Gastrocnemius medialis (tissue), 3 donors: ENCODE measurements around the gene ZCCHC8.

- PRO-cap, result no peak
- RAMPAGE, long total RNA, 3 experiments, result no peak in any of the 3 experiments
These were observed 51.9 kb downstream of the RNF34 start for GRCh38 chr12:121451837-121452240.

DNA sequence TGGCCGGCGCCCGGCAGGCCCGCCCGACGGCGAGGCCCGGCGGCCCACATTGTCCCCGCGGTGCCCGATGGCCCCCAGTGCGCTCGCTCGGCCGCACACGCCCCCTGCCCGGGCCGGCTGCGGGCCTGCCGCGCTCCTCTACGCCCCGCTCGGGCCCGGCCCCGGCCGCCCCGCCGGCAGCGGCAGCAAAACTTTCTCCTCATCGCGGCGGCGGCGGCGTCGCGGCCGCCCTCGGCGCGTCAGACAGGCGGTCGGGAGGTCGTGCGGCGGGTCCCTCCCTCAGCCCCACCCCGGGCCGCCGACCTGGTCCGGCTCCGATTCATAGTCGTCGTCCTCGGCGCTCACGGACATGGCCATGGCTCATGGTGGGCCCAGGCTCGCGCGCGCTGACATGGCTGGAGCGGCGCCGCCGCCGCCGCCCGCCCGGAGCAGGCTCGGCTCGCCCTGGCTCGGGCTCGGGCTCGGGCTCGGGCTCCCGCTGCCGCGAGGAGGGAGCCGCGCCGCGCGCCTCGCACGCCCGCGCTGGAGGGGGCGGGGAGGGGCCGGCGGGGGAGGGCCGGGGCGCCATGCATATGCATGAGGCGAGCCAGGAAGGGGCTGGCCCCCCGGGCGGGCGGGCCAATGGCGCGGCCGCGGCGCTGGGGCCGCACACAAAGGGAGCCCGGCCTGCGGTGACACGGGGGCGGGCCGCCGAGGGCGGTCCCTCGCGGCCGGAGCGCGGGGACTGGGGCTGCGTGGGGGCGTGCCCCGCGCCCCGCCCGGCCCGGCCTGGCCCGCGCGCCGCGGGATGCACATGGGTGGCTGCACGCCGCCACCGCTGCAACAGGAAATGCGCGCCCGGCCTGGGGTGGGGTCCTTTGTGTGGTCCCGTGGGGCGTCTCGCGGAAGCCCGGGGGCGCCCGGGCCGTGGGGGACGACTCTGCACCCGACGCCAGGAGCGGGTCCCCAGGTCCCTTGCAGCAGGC lies 67.2 kb downstream of the RNF34 start:
- PRO-cap, result bidirectional peak, plus-strand start at position 681 of the sequence, minus-strand start at position 446 of the sequence
- RAMPAGE, long total RNA, 3 experiments, result no peak in any of the 3 experiments

DNA sequence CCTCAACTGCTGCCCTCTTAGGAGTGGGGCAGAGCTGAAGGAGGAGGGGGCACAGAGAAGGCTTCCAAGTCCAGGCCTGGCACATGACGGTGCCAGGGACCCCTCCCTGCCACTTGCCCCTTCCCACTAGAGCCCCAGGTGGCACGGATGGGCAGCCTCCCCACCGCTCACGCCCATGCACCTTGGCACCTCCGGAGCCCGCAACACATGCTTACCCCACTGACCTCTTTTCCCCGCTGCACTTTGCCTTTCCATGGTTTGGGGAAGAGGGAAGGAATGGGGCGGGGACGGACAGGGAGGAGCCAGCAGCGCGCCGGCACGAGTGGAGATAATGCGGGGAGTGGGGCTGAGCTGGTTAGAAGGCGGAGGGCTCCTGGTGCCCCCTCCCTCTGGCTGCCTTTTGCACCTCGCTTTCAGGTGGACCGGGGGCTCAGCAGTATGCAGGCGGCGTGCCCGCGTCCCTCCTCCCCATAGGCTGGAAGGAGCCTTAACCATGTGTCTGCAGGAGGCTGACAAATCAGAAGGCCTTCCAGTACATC lies 45.0 kb downstream of the KDM2B start:
- PRO-cap, result no peak
- RAMPAGE, long total RNA, 3 experiments, result no peak in any of the 3 experiments

- PRO-cap, result no peak
- RAMPAGE, long total RNA, 3 experiments, result no peak in any of the 3 experiments
These were observed 27.9 kb downstream of the RHOF start for GRCh38 chr12:121765461-121766127.

DNA sequence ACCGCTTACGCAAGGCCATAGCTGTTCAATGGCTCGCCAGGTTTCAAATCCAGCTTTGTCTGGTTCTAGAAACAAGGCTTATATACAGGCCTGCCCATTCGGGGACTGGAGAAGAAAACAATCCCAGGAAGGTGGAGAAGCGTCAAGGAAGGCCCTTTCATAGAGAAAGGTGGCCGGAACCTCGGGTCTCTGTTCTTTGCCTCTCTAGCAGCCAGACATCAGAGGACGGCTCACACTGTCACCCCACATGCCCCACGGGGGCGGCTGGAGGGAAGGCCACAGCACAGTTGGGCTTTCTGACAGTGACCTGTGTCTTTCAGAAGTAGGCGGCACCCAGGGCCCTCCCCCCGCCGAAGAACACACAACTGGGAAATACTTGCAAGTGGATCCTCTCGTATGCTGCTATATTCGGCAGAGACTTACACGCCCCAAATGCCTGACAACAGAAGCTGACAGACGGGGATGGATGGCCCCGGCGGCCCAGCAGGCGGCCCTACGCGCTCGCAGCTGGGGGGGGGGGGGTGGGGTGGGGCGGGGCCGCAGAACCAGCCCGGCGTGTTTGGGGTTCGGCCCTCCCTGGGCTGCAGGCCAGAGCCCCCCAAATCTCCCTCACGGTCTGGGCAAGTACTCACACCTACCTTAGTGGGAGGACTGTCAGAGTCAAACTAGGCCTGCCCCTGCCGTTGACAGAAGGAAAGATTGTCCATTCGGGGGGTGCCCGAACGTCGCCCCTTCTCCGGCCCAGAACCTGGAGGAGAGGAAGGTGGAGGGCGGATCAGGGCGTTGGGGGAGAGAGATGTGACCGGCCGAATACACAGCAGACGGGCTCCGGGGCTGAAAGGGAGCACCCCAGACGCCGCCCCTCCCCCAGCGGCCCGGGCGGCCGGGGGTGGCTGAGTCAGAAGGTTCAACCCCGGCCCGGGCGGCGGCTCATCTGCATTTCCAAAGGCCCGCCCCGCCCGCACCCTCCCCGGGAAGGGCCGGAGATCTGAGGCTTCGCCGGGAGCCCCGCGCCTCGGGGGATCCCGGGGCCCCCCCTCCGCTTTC lies 4.3 kb upstream of the SETD1B start:
- PRO-cap, result bidirectional peak, plus-strand start at position 452 of the sequence, minus-strand start at position 266 of the sequence; bidirectional peak, plus-strand start at position 973 of the sequence, minus-strand start at position 836 of the sequence
- RAMPAGE, long total RNA, 3 experiments, result start-site peak on the minus strand in 2 of 3 experiments, centred at positions 841 to 848 of the sequence, 17 to 27 reads per replicate

- PRO-cap, result no peak
- RAMPAGE, long total RNA, 3 experiments, result no peak in any of the 3 experiments
These were observed 9.4 kb downstream of the SETD1B start for GRCh38 chr12:121813114-121813653.

GRCh38 chr12:121819267-121819883 lies 15.6 kb downstream of the SETD1B start:
- PRO-cap, result no peak
- RAMPAGE, long total RNA, 3 experiments, result no peak in any of the 3 experiments

- PRO-cap, result no peak
- RAMPAGE, long total RNA, 3 experiments, result no peak in any of the 3 experiments
These were observed 260 bp downstream of the HPD start for GRCh38 chr12:121858435-121858762.

DNA sequence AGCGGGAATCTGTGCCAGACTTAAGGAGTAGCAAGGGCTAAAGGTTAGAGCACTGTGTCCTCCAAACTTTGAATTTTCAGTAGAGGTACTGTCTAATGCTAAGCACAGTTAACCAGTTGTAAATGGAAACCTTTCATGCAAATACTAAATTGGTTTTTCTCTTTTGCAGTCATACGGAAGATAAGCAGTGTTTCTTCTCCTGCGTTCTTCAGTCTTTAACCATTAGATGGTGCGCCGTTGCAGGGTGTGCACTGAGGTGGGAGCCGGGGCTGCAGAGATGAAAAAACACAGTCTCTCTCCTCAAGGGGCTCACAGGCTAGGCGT lies 5.1 kb downstream of the MLXIP start:
- PRO-cap, result no peak
- RAMPAGE, long total RNA, 3 experiments, result no peak in any of the 3 experiments

- PRO-cap, result no peak
- RAMPAGE, long total RNA, 3 experiments, result no peak in any of the 3 experiments
These were observed 7.5 kb downstream of the MLXIP start for GRCh38 chr12:122085807-122086629.

DNA sequence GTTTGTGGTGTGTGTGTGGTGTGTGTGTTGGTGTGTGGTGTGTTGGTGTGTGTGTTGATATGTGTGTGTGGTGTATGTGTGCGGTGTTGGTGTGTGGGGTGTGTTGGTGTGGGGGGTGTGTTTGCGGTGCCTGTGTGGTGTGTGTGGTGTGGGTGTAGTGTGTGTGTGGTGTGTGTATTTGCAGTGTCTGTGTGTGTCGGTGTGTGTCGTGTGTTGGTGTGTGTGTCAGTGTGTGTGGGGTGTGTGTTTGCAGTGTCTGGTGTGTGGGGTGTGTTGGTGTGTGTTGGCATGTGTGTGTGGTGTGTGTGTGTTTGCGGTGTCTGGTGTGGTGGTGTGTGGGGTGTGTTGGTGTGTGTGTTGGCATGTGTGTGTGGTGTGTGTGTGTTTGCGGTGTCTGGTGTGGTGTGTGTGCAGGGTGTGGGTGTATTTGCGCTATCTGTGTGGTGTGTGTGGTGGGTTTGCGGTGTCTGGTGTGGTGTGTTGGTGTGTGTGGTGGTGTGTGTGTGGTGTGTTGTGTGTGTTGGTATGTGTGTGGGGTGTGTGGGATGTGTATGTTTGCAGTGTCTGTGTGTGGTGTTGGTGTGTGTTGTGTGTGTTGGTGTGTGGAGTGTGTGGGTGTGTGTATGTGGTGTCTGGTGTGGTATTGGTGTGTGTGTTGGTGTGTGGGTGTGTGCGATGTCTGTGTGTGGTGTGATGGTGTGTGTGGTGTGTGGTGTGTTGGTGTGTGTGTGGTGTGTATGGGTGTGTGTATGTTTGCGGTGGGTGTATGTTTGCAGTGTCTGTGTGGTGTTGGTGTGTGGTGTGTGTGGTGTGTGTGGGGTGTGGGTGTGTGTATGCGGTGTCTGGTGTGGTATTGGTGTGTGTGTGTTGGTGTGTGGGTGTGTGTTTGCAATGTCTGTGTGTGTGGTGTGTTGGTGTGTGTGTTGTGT lies 15.3 kb downstream of the MLXIP start:
- PRO-cap, result no peak
- RAMPAGE, long total RNA, 3 experiments, result no peak in any of the 3 experiments

GRCh38 chr12:122097461-122097900 lies 18.9 kb downstream of the MLXIP start:
- PRO-cap, result no peak
- RAMPAGE, long total RNA, 3 experiments, result no peak in any of the 3 experiments

DNA sequence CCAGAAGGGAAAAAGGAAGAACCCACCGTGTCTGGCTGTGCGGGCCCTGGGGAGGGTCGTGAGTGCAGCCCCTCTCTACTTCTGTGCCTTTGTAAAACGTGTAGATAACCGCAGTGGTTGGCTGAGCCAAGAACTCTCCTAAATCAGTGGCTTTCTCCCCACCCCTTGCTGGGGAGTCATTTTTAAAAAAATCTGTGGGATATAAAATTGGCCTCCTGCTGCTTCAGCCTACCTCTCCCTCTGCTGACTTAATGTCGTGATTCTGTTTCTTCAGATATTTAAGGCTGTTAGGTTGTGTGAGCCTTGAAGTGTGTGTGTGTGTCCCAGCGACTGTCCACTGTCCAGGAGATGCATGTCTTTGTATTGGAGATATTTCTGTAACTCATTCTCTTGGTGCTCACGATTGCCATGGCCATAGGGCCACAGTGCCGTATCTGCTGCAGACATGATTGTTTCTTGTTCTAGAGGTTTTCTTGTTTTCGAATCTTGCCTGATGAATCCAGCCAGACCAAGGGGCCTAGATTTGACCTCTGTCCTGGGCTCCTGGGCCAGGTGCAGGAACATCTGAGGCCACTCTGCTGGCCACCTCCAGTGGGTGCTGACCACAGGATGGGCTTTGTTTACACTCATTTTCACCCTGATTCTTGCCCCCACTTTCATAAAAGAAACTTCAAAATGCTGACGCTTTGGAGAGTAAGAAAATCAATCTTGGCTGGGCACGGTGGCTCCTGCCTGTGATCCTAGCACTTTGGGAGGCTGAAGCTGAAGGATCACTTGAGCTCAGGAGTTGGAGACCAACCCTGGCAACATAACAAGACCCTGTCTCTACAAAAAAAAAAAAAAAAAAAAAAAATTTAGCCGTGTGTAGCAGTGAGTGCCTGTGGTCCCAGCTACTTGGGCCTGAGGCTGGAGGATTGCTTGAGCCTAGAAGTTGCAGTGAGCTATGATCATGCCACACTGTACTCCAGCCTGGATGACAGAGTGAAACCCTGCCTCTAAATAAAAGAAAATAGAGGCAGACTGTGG lies 30.1 kb downstream of the IL31 start:
- PRO-cap, result no peak
- RAMPAGE, long total RNA, 3 experiments, result no peak in any of the 3 experiments

DNA sequence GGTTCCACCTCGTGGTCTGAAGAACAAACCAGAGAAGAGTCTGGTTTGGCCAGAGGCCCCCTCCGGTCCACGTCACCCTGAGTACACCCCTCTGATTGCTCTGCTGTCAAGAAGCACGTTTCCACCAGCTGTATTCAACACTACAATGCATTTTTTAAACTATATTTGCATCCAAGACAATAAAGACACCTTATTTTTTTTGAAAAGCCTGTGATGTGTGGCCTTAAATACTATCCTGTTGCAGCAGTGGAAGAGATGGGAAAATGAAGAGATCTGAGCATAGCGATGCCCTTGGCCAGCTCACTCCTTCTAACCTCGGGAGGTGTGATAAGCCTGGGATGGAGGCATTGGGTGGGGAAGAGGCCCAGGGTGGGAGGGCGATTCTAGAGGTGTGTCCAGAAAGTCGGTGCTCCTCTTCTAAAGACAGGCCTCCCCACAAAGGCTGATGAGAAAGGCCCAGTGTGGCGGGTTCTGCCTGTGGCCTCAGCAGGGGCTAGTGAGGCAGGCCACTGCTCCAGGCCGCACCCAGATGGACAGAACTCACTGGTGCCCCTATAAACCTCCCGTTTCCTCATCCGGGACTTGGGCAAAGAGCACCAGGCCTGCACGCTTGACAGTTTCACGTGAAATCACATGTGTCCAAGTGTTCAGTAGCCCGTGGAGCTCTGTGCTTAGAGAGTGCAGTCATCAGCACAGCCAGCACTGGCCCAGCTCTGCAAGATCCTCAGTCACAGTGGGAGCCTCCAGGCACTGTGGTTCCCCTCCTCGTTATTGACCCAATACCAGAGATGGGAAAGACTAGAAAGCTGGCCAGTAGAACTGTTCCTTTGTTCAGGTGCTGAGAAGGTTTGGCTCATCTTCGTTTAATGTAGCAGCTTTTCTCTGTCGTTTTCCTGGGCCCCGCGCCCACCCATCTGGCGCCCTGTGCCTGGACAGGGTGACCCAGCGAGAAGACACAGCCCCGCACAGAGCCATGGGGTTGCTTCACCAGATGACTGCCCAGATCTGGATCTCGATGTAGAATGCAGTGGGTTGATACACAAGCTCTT lies 26.6 kb downstream of the IL31 start:
- PRO-cap, result no peak
- RAMPAGE, long total RNA, 3 experiments, result no peak in any of the 3 experiments

DNA sequence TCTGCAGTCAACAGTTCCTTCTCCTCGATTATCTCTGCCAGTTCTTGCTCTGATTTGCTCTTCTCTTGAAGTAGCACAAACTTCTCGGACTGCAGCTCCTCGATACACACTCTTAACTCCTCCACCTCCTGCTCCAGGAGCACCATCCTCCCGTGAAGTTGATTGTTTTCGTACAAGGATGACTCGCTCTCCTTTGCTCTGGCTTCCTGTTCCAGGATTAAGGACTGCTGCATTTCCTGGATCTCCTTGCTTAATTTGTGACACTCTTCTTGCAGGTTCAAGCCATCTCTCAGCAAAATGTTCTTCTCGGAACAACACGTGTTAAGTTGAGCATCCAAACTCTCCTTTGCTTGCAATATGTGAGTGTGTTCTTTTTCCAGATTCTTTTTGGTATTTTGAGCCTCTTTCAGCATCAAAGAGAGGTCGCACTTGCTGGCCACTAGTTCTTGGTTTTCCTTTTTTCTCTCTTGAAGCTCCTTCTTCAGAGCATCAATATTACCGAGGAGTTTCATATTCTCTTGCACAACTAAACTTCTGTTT lies 56.3 kb upstream of the VPS33A start:
- PRO-cap, result no peak
- RAMPAGE, long total RNA, 3 experiments, result no peak in any of the 3 experiments

- PRO-cap, result no peak
- RAMPAGE, long total RNA, 3 experiments, result no peak in any of the 3 experiments
These were observed 69.9 kb downstream of the CLIP1 start for GRCh38 chr12:122352628-122352990.

DNA sequence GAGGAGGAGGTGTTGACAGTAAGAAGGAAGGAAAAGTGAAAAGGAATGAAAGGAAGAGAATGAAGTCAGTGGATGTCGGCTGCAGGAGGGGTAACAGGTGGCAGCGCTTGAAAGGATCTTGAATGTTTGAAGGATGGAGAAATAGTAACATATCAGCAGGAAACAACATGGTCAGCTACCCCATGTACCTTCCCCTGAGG lies 36.9 kb downstream of the CLIP1 start:
- PRO-cap, result no peak
- RAMPAGE, long total RNA, 3 experiments, result no peak in any of the 3 experiments

DNA sequence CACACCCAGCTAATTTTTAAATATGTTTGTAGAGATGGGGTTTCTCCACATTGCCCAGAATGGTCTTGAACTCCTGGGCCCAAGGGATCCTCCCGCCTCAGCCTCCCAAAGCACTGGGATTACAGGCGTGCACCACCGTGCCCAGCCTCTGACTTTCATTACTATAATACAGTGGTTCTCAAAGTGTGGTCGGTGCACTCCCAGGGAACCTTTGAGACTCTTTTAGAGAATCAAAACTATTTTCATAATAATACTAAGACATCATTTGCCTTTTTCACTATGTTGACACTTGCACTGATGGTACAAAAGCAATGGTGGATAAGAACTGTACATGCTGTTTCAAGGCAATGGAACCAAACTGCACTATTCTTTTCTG lies 35.4 kb downstream of the CLIP1 start:
- PRO-cap, result no peak
- RAMPAGE, long total RNA, 3 experiments, result no peak in any of the 3 experiments

- PRO-cap, result no peak
- RAMPAGE, long total RNA, 3 experiments, result no peak in any of the 3 experiments
These were observed 1.6 kb downstream of the CLIP1 start for GRCh38 chr12:122420942-122421234.

- PRO-cap, result bidirectional peak, plus-strand start at chr12:122500417, minus-strand start at chr12:122500248; bidirectional peak, plus-strand start at chr12:122501136, minus-strand start at chr12:122500932
- RAMPAGE, long total RNA, 3 experiments, result start-site peak on the minus strand in 3 of 3 experiments, at chr12:122500848-122500994 at its widest, 19 to 377 reads per replicate
These were observed at the start of gene ZCCHC8 for GRCh38 chr12:122500019-122501031. TSS of gene ZCCHC8 (minus strand) at chr12:122500932.